Measurements from ENCODE around the genes PHACTR1 and RANBP9.

GRCh38 chr6:12138268-12138827 is 126.2 kb downstream of the HIVEP1 start:
- PRO-cap: no peak
- RAMPAGE, long total RNA, 4 experiments: no peak in any of the 4 experiments

DNA sequence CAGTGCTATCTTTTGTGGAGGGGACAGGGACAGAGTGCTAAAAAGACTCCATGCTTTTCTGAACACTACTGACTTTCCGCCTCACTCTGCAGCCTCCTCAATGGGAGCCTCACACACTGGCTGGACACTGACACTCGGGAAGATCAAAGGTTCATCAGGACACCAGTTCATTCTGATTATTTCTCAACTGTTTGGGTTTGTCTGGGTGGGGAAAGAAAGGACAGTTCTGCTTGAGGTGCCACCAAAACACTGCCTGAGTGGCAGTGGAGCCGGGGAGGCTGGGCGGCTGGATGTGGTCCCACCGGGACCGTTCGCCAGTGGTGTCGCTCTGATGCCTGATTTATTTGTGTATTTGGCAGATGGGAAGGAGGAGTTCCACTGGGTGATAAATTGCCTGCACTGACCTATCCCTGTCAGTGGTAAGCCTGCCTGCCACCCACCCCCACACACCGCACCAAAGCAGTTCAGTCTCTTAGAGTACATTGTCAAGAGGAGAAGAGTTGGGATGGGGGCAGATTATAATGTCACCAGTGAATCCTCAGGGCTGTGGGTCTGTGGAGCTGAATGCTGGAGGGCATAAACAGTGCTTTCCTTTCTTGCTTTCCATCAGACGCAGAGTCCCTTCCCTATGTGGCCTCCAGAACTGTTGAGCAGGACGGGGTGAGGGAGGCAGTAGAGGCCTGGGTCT is 49.8 kb downstream of the EDN1 start:
- PRO-cap: no peak
- RAMPAGE, long total RNA, 4 experiments: no peak in any of the 4 experiments

GRCh38 chr6:12343454-12344132 is 53.4 kb downstream of the EDN1 start:
- PRO-cap: no peak
- RAMPAGE, long total RNA, 4 experiments: no peak in any of the 4 experiments

GRCh38 chr6:12383338-12383868 is 93.2 kb downstream of the EDN1 start:
- PRO-cap: no peak
- RAMPAGE, long total RNA, 4 experiments: no peak in any of the 4 experiments

GRCh38 chr6:12572995-12573762 is 143.4 kb upstream of the PHACTR1 start:
- PRO-cap: no peak
- RAMPAGE, long total RNA, 4 experiments: no peak in any of the 4 experiments

GRCh38 chr6:12594206-12594582 is 122.4 kb upstream of the PHACTR1 start:
- PRO-cap: no peak
- RAMPAGE, long total RNA, 4 experiments: no peak in any of the 4 experiments

- PRO-cap: no peak
- RAMPAGE, long total RNA, 4 experiments: no peak in any of the 4 experiments
Measured at GRCh38 chr6:12716507-12716906, at the start of gene PHACTR1. Gene PHACTR1 (plus strand): TSS chr6:12716767.

- PRO-cap: no peak
- RAMPAGE, long total RNA, 4 experiments: no peak in any of the 4 experiments
Measured at GRCh38 chr6:13354122-13355022, 26.0 kb upstream of the TBC1D7 start.

DNA sequence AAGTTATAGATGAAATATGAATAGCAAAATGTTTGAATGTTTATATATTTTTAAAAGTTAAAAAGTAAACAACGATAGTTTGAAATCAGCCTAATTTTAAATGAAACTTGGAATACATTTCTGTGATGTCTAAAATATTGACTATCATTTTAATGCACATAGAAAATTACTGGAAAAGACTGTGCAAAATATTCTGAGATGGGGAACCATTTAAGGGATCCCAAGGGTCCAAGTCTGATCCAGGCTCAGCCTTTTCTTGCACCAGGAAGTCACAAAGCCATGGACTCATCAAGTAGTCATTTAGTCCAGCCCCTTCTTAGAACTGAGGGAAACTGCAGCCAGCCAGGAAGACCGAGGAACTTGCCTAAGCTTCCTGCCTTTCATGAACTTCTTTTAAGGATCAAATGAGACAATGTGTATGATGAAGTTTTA is 75.7 kb upstream of the TBC1D7 start:
- PRO-cap: unidirectional peak, plus-strand start at position 319 of the sequence
- RAMPAGE, long total RNA, 4 experiments: no peak in any of the 4 experiments

- PRO-cap: no peak
- RAMPAGE, long total RNA, 4 experiments: start-site peak on the minus strand in 1 of 4 experiments, at chr6:13439364-13439470 at its widest, 10 reads per replicate
Measured at GRCh38 chr6:13439276-13439641, 48.1 kb downstream of the GFOD1 start.

DNA sequence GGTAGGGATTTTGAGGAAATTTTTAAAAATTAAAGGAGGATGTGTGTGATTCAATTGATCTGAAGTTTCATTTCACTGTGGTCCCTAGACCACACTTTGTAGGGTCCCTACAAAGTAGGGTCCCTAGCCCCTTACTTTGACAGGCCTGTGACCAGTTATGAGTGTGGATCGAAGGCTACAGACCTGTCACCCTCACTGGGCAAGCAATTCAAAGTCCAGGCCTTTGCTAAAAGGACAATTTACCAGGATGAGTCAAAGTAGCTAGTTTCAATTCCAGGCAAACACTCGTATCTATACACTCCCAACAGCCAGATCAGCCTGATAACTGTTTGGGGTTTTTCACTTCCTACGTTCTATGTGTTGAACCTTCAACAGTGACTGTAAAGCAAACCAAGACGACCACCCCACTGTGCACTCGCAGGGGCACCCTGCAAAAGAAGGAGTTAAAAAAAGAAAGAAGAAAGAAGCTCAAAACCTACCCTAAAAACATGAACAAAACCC is 3.3 kb downstream of the GFOD1 start:
- PRO-cap: no peak
- RAMPAGE, long total RNA, 4 experiments: no peak in any of the 4 experiments

DNA sequence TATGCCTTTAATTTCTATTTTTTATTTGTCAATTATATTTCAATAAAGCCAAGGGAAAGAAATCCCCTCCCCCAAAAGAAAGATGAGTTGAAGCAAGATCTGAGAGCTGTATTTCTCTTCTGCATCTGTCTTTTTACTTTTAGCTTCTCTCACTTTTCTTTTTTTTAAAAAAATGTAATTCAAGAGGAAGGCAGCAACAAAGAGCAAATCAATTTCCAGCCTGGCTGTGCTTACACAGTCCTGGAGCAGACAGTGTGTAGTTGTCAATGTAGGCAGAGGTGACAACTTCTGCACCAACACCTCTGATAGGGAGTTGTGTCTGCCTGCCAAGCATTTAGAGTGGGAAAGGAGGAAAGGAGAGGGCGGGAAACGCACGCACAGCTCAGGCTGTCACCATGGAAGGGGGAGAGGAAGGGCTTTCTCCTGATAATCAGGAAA is 41.2 kb upstream of the GFOD1 start:
- PRO-cap: no peak
- RAMPAGE, long total RNA, 4 experiments: no peak in any of the 4 experiments

DNA sequence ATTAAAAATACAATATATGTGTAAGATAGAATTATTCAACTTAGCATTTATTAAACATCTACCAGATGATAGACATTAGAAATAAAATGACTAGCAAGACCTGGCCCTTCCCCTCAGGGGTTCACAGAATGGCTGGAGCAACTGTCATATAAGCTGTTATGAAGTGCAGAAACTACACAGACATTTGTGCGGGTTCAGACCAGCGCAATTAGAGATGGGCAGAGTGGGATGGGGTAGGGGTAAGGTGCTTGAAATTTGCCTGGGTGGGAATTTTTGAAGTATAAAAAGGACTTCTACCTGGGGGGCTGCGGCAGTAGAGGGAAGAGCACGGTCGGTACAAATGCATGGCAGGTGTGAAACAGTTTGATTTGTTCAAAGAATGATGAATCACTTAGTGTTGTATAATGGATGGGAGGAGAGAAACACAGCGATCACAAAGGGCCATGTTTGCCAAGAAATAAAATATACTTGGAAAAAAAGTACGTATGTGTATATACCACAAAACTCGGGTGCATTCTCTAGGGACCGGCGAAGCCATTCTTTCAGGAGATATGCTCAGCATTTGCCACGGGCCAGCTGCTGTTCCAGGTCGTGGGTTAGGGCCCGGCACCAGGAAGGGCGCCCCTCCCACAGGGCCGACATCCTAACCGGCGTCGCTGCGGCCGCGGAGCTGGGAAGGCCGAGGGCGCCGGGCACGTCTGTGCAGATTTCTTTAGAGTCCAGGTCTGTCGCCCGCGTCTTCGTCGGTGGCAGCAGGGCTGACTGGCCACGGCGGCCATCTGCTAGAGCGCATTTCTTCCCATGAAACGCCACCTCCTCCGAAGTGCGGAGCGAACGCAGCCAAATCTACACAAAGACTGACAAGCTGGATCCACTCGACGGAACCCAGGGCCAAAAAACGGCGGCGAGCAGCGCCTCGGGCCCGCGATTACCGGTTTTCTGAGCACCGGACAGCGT is 777 bp upstream of the NOL7 start:
- PRO-cap: no peak
- RAMPAGE, long total RNA, 4 experiments: no peak in any of the 4 experiments

DNA sequence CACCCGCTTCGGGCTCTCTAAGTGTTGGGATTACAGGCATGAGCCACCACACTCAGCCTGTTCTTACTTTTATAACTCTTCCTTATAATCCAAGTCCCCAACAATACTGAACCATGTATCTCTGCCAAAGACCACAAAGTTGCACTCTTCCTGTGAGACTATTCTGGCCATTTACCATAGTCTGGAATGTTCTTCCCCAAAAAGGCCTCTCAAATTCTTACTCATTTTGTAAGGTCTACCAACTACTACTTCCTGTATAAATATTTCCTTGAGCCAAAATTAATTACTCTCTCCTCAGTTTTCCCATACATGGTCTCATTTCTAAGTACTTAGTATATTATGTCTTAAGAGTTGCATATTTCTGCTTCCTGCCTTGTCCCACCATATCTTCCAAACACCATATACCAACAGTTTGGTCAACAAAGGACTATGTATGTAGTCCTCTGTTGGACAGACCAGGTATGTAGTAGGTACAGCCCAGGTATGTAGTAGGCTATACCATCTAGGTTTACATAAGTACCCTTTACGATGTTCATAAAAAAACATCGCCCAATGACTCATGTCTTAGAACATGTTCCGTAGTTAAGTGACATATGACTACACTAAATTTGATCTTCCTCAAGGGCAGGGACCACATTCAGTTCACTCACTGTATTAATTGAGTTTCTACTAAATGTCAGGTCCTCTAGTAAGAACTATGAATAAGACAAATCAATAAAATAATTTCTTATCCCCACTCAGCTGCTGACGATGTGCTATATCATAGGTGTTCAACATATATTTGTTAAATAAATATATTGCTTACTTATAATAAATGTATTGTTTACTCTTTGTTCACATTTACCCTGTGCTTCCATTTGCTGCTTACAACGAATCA is 21.9 kb downstream of the RANBP9 start:
- PRO-cap: no peak
- RAMPAGE, long total RNA, 4 experiments: no peak in any of the 4 experiments

- PRO-cap: no peak
- RAMPAGE, long total RNA, 4 experiments: no peak in any of the 4 experiments
Measured at GRCh38 chr6:13695238-13695945, 16.2 kb downstream of the RANBP9 start.

- PRO-cap: bidirectional peak, plus-strand start at chr6:13711625, minus-strand start at chr6:13711547; bidirectional peak, plus-strand start at chr6:13712003, minus-strand start at chr6:13711835; bidirectional peak, plus-strand start at chr6:13712305, minus-strand start at chr6:13712320
- RAMPAGE, long total RNA, 4 experiments: no peak in any of the 4 experiments
Measured at GRCh38 chr6:13711465-13712404, at the start of gene RANBP9. Gene RANBP9 (minus strand): TSS chr6:13711835.

- PRO-cap: no peak
- RAMPAGE, long total RNA, 4 experiments: no peak in any of the 4 experiments
Measured at GRCh38 chr6:13925442-13925735, 637 bp downstream of the RNF182 start.

DNA sequence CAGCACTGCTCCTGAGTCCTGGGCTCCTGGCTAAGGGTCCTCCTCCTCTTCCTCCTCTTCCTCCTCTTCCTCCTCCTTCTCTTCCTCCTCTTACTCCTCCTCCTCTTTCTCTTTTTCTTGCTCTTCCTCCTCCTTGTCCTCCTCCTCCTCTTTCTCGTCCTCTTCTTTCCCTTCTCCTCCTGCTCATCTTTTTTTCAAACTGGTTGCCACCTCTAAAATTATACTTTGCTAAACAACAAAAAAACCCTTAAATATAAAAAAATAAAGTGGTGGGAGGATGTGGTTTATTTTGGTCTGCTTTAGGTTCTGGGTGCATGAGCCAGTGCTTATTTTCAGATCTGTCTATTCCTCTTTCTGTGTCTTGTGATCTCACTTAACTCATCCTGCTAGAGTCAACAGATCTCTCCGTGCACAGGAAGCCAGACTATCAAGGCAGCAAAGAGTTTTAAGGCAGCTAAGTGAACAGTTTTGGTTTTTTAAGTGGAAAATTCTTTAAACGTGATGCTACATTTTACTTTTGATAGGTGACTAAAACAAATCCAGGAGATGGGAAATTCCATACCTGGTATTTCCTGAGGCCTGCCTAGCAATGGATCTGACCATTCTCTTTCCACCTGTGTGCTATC is 159.4 kb downstream of the CD83 start:
- PRO-cap: no peak
- RAMPAGE, long total RNA, 4 experiments: no peak in any of the 4 experiments

GRCh38 chr6:14549096-14549873 is 431.7 kb downstream of the CD83 start:
- PRO-cap: no peak
- RAMPAGE, long total RNA, 4 experiments: no peak in any of the 4 experiments

GRCh38 chr6:14762054-14762591 is 483.7 kb upstream of the JARID2 start:
- PRO-cap: no peak
- RAMPAGE, long total RNA, 4 experiments: no peak in any of the 4 experiments

Data from gastroesophageal sphincter (tissue), 4 donors.